Aortic smooth muscle cell (primary cell): ENCODE measurements around the gene DOCK11.

- RRBS: no CpG with 5 or more reads among the region's 6 CpGs
These were observed 38.4 kb downstream of the TRPC5OS start for GRCh38 chrX:111914174-111914982.

- RRBS: no CpG with 5 or more reads among the region's 5 CpGs
These were observed 38.3 kb downstream of the AMOT start for GRCh38 chrX:112802340-112802699.

GRCh38 chrX:114058948-114059591 is 524.8 kb upstream of the HTR2C start:
- RRBS: no CpG with 5 or more reads among the region's 17 CpGs

DNA sequence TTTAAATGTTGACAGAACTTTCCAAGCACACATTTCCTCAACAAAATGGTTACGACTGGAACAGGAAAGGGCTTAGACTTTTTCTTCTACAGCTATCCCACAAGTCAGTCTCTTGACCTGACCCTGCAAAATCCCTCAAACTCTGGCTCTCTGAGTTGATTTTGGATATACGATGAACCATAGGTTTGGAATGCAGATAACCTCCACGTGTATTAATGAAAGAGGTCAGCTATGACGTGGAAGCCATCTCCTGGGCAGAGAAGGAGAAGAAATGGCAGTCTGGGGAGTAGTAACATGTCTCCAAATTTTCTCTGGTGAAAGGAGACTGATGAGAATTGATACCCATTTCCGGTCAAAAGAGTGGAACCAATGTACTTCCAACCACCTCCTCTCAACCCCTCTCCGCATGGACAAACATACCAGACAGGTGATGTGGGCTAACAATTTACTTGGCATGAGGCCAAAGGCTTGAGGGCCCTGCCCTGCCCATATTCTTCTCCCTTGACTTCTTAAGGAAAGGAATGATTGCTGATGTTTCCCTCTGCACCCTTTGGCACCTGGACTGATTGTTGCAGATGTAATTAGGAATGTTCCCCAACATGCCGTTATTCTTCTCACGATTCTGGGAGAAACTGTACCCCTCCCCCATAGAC is 697 bp upstream of the PLS3 start:
- RRBS: no CpG with 5 or more reads among the region's 8 CpGs

DNA sequence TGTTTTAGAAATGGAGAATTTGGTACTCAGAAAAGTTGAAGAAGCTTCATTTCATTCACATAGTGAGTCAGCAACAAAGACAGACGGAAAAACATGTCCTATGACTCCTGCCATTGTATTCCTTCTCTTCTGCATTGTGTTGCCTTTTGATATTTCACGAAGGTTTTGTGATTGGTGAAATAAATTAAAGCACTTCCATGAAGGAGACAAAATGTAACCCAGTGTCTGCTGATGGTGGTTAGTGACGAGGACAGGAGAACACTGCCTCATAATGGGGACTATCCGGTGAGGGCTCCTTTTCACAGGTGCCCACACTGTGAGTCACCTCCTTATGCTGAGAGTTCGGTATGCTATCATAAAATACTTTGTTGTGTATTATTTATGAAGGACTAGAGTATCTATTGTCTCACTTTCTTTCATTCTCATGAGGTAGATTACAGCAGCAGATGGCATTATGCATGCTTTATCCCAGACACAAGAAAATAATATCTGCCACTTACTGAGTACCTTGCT is 30.9 kb downstream of the PLS3 start:
- RRBS: no CpG with 5 or more reads among the region's 5 CpGs

GRCh38 chrX:115592301-115592798 is 31.4 kb downstream of the PLS3 start:
- RRBS: no CpG with 5 or more reads among the region's 5 CpGs

DNA sequence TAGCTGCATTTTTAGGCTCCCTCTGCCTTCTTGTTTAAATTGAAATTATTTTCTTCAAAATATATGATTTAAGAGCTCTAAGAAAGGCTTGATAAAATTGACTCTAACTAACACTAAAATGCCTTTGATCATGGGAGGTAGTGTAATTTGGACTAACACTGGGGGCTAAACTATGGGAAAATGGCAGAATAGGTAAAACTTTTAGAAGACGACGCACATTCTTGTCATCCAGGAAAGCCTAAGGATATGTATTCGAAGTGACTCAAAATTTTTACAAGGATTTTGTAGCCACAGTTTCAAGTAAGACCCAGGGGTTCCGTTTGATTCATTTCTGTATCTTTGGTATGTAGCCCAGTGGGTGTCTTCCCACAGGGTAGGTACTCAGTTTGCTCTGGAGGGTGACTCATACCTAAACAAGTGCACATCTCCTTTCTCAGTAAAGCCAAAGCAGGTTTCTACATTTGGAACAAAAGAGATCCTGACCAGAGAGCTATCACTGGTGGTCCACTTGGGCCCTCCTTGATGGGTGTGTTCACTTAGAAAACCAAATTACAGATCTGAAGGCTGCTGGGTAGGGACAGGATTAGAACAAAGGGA is 55.9 kb downstream of the PLS3 start:
- RRBS: no CpG with 5 or more reads among the region's 4 CpGs

DNA sequence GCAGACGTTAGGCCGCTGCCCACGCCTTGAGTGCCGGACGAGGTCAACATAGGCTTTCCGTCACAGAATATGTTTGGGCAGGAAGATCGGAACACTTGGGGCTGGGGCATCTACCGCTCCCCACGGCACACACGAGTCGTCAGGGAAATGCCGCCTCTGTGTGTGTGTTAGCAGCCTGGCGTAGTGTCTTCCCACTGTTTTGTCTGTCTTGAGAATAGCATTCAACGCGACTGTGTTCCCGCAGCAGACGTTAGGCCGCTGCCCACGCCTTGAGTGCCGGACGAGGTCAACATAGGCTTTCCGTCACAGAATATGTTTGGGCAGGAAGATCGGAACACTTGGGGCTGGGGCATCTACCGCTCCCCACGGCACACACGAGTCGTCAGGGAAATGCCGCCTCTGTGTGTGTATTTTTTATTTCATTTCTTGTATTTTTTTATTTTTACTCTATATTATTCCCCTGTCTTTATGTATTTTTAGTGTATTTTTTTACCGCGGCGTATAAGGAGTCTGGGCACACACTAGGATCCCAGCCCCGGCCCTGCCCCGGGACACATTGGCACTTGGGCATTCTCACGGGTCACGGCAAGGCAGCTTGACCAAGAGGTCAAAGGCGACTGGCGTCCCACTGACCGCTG is 164.6 kb downstream of the PLS3 start:
- RRBS: no CpG with 5 or more reads among the region's 38 CpGs

DNA sequence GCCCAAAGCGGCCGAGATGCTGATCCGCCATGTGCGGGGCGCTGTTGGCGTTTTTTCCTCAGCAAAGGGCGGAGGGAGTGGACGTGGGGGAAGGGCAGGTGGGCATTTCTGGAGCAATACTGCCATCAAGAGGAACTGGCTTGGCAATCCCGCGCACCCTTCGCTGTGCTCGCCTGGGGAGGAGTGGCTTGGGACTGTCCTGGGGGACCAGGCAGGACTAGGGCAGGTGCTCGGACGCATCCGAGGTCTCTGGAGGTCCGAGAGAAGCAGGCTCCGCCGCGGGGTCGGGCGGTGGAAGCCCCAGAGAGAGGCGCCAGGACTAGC is 174.2 kb downstream of the PLS3 start:
- RRBS: no CpG with 5 or more reads among the region's 22 CpGs

DNA sequence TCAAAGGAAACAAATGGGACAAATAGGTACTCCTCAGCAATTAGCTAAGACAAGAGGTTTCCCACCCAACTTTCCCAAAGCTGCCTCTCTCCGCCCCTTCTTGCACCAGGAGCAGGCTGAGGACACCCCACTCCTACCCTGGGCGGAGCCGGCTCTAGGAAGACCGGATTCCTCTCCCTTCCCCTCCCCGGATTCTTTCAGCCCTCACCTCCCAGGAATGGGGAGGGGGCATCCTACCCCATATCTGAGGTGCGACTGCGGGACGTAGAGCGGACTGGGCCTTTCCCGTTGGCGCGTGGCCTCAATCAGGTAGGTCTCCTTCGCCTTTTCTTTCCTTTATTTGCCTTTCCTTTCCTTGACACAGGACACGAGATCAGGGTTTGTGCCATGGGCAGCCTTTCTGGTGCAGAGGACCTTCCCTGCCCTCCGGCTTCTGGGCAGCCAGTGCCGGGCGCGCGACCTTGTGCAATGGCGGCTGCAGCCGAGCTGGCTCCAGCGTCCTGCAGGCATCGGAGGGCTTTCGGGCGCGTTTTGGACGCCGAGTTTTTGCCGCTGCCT is 279.9 kb downstream of the PLS3 start:
- RRBS: no CpG with 5 or more reads among the region's 29 CpGs

DNA sequence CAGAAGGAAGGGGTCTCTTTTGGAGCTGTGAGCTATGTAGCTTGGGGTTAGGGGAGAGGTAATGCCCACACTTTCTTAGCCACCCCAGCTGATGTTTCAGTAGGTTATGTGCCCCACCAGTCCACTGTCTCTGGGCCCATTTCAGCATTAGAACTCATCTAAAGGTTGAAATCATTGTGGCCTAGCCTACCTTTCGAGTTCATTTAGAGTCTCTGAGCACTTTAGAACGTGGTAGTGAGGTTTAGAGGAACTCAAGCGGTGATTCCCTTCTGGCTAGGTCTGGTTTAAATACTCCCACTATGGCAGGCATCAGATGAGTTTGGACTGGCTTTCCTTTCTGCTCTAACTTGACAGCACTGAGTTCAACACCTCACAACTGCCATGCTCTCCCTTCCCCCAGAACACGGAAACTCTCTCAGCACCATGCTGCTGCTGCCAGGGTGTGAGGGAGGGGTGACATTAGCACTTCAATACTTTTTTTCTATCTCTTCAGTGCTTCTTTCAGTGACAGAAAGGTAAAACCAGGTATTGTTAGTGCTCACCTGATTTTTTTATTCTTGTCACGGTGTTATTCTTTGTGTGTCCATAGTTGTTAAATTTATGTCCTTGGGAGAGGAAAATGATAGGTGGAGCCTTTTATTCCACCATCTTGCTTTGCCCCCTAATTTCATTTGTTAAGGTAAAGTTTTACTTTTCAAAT is 234.6 kb upstream of the AGTR2 start:
- RRBS: no CpG with 5 or more reads among the region's 5 CpGs

DNA sequence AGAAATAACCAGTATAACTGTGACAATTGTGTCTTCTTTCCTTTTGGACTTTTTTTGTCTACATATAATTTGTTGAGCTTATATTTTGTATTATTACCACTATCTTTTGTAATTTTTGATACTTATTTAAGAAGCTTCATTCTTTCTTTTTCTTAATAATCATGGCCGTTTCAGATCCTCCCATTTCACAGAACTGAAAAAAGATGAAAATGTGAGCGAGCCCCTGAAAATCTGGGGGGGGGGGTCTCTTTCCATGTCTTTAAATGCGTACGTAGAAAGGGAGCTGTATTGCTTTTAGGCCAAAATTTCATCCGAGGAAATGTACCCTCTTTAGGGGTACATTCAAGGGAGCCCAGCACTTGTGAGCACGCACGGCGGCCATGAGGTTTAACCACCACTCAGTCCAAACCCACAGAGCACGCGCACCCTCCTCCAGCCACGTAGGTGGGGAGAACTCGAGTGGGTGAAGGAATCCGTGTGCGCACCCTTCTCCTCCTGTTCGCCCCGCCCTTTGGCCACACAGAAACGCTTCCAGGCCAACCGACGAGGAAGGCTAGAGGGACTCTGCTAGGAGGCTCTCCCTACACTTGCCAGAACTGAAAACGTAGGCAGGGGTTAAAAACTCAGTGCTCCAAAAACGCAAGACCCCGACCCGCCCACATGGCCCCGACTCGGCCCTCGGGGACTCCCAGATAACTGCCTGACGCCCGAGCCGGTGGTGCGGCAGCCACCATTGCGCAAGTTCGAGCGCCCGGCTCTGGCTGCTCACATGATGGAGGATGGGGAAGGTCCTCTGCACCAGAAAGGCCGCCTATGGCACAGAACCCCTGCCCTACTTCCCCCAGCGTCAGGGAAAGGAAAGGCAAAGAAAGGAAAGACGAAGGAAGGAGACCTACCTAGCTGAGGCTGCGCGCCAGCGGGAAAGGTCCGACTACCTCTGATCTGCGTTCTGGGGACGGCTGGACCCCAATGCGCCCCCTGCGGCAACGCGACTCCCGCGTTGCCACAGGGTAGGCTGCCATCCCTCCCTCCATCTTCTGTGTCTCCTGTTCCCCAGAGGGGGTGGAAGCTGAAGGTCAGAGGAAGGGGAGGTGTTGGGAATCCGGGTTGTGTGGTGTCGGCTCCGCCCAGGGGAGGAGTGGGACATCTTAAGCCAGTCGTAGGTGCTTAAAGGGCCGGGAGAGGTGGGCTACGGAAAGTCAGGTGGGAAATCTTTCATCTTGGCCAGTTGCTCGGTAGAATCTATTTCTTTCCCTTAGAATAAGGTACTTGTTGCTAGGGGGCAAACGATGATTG is 202.0 kb upstream of the AGTR2 start:
- RRBS: 3% methylated on average over 11 of the region's 57 CpGs

GRCh38 chrX:118436532-118437162 is 59.0 kb upstream of the DOCK11 start:
- RRBS: no CpG with 5 or more reads among the region's 2 CpGs

DNA sequence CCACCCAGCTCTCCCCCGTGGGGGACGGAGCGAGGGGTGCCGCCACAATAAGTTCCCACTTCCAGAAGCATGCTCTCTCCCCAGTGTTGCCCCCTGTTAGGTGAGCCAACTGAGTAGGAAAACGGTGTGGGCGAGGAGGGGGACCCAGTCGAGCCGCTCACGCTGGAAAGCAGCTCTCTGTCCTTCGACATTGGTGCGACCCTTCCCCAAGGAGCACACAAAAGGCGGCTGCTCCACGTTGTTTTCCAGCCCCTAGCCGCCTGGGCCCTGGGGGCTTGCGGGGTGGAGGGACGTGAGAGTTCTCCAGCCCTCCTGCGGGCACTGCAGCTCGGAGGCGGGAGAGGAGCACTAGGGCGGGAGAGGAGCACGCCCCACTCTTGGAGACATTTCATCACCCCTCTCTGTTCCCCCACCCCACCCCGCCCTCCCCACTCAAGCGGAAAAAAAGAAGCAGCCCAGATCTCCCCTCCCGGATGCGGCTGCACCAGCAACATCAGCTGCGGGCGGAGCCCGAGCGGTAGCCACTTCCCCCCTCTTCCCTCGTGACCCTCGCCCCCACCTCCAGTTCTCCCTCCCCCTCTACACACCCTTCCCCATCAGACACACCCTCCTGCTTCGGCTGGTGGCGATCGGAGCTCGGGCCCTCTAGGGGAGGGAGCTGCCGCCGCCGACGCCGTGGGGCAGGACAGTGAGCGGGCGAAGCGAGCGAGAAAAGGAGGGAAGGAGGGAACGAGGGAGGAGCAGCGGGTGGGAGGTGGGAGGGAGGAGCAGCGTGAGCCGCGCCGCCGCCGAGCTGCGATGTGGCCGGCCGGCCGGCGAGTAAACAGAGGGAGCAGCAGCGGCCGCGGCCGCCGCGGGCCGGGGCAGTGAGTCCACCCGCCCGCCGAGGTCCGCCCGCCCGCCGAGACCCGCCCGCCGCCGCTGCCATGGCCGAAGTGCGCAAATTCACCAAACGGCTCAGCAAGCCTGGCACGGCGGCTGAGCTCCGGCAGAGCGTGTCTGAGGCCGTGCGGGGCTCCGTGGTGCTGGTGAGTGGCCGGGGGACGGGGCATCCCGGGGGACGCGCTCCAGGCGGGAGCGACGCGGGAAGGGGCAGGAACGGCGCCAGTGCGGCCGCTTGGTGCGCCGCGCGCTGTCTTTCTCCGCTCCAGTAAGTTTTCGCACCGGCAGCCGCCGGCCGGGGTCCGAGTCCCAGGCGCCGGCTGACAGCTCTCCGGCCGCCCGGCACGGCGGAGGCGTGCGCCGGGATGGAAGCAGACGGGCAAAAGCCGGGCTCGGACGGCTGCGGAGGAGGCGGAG is at the start of gene DOCK11:
TSS of gene DOCK11 (plus strand) at position 770 of the 1,299 bp plus-strand sequence.
- RRBS: 2% methylated on average over 31 of the region's 125 CpGs

- RRBS: no CpG with 5 or more reads among the region's 3 CpGs
These were observed 13.6 kb downstream of the IL13RA1 start for GRCh38 chrX:118740945-118741394.

GRCh38 chrX:118973724-118974298 is 607 bp upstream of the LONRF3 start:
- RRBS: 4% methylated on average over 10 of the region's 30 CpGs

GRCh38 chrX:119300560-119300759 is 64.4 kb downstream of the PGRMC1 start:
- RRBS: no CpG with 5 or more reads among the region's 4 CpGs

- RRBS: no CpG with 5 or more reads among the region's 38 CpGs
These were observed 31.9 kb downstream of the UBE2A start for GRCh38 chrX:119606278-119606697.

GRCh38 chrX:119684243-119684690 is 8.7 kb downstream of the SEPTIN6 start:
- RRBS: no CpG with 5 or more reads among the region's 7 CpGs

DNA sequence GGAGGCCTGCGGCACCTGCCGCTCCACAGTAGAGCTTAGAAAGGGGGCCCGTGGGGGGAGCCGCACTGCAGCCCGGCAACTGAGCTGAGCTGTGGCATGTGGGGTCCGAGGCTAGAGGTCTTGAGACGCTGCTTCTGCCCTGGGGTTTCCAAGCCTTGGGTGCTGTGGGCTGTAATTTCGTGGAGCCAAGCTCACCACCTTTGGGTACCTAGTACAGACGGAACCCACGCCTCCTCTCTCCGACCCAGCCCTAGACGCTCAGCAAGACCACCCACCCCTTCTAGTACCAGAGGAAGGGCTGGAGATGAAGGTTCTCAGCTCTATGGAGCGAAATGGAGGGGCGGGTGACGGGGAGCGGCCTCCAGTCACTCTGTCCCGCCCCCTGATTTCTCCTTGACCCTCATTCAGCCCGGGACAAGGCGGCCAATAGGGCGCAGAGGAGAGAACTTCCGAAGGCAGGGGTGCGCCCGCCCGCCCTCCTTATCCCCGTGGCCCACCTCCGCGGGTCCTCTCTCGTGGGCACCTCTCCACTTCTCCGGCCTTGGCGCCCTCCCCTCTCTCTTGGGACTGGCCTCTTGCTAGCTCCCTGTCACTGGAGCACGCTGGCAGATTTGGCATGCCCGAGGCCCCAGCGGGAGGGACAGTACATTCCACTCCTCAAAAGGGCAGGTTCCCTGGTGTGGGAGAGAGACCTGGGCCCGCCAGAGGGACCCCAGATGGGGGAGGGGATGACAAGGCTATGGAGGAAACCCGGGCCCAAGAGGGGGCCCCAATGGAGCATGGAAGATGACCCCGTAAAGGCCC is 982 bp upstream of the SEPTIN6 start:
- RRBS: 6% methylated on average over 5 of the region's 36 CpGs